Thoracic aorta (tissue), 1 donor: ENCODE results near the genes ALDH16A1 and RCN3.

GRCh38 chr19:49160364-49160815, 2.8 kb downstream of the TRPM4 start:
- RAMPAGE, long total RNA = no peak

DNA sequence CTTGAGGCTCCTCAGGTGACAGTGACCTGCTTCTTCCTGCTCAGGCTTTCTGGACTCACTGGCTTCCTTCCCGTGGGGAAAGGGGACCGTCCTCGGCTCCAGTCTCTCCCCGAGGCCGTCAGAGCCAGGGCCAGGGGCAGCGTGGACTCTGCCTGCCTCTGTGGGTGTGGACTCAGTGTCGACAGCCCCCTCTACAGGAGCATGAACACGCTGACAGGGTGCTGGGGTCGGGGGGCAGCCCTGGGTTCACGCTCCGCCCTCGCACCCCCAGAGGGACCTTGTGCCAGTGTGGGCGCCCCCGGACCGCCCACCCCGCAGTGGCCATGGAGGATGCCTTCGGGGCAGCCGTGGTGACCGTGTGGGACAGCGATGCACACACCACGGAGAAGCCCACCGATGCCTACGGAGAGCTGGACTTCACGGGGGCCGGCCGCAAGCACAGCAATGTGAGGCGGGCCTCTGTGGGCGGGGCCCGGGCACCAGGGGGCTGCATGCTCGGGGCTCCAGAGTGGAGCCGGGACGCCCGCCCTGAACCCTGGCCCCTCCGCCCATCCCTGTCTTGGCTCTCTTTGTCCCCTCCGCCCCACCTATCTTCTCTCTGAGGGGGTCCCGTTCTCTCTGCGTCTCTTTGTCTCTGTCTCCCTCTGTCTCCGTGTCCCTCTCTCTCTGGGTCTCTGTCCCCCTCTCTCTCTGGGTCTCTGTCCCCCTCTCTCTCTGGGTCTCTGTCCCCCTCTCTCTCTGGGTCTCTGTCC, 8.4 kb downstream of the TRPM4 start:
- RAMPAGE, long total RNA = no peak

- RAMPAGE, long total RNA = no peak
These were observed 2.7 kb downstream of the KASH5 start for GRCh38 chr19:49390420-49391403.

DNA sequence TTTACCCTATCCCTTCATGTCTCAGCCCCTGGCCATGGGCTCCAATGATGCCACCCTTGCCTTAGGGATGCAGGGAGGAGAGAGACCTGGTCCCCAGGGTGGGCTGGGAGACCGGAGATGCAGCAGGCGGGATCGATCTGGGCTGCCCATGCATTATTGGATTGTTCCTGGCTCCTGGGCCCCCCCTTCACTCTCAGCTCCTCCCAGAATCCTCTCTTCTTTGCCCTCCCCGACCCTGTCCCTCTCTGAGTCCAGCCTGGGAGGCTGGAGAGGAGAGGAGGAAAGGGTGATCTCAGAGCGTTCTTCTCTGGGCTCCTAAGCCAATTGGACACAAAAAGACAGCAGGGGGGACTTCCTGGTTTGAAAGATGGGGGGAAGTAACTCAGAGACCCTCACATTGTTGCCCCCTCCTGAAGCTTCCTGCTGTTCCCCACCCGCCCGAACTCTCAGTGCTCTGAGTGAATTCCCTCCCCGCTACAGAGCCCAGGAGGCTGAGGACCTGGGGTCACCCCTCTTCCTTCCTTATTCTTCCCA, 5.9 kb downstream of the KASH5 start:
- RAMPAGE, long total RNA = no peak

DNA sequence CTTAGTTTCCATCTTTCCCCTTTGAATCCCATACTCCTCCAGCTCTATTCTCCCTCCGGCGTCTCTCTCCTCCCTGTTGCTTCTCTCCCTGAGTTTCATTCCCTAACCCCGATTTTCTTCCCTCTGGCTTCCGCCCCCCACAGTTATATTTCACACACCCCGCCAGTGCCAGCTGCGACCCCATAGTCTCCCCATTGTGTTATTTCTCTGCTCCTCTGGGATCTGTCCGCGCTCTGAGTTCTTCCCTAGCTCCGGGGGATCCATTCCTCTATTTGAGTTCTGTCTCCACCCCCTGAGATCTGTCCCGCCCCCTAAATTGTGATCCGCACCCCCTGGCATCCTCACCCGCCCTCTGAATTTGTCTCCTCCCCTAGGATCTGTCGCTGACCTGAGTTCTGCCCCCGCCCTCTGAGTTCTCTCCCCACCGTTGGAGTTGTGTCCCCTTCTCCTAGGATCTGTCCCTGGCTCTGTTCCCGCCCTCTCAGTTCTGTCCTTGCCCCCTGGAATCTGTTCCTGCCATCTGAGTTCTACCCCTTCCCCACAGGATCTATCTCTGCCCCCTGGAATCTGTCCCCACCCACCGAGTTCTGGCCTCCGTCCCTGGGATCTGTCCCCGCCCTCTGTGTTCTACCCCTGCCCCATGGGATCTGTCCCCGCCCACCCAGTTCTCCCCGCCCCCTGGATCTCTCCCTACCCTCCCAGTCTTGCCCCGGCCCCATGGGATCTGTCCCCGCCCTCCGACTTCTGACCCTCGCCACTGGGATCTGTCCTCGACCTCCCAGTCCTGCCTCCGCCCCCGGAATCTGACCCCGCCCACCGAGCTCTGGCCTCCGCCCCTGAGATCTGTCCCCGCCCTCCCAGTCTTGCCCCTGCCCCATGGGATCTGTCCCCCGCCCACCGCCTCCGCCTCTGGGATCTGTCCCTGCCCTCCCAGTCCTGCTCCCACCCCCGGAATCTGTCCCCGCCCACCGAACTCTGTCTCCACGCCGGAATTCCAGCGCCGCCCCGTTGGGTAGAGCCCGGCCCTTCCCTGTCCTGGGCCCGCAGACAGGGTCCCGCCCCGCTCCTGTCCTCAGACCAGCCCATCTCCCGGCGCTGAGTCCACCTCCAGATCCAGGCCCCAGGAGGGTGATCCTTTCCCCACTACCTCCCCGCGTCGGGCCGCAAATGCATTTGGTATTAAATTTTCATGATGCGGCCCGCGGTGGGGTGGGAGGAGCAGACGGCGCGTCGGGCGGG, 1.2 kb upstream of the SLC17A7 start:
- RAMPAGE, long total RNA = no peak

GRCh38 chr19:49452834-49453756, at the start of gene ALDH16A1:
ALDH16A1 (plus strand) TSS chr19:49453225.
- RAMPAGE, long total RNA = start-site peak on the minus strand at chr19:49453482-49453549, 10 reads

- RAMPAGE, long total RNA = no peak
These were observed 891 bp downstream of the ALDH16A1 start for GRCh38 chr19:49453757-49454474.

GRCh38 chr19:49512901-49513753, 666 bp downstream of the FCGRT start:
- RAMPAGE, long total RNA = no peak

GRCh38 chr19:49517048-49517504, 4.6 kb downstream of the FCGRT start:
- RAMPAGE, long total RNA = no peak

GRCh38 chr19:49527605-49528110, at the start of gene RCN3:
RCN3 (plus strand) TSS chr19:49528003.
- RAMPAGE, long total RNA = no peak

DNA sequence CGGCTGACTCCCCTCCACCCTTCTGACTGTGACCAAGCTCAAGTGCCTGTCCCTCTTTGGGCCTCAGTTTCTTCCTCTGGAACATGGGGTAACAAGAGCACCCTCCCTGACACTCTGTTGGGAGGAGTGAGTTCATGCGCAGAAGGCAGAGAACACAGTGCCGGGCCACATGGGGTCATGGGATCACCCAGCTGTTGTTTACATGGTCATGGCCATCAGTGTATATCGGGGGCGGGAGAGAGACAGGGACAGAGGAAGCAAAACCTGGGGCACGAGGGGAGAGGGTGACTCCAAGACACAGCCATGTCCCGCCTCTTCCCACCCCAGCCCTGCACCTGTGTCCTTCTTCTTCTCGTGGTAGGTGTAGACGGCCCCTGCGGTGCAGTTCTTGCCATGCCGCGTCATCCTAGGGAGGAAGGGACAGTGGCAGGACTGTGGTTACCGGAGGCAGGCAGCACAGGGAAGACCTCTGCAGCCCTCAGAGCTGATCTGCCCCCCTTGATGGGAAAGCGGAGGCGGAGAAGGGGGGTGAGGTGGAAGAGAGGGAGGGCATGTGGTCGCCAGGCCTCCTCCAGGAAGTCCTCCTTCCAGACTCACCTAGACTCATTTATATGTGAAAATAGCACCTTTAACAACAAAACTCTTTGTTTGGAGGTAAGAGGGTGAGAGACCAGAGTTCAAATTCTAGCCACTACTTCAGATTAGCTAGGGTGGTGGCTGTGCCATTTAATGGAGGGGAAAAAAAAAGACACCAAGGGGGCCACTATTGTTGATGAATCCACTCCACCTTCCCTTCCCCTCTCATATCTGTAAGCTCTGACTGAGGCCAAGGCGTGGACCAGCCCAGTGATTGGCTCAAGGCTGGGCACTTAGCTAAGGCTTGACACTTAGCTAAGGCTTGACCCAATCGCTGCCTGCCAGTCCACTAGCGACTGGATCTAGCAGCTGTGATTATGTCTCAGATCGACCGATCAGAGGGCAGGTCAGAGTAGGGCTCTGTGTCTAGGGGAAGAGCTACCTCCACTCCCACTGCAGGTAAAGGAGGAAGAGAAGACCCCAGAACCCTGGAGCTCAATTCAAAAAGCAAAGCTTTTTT, 19.7 kb downstream of the NOSIP start:
- RAMPAGE, long total RNA = no peak

DNA sequence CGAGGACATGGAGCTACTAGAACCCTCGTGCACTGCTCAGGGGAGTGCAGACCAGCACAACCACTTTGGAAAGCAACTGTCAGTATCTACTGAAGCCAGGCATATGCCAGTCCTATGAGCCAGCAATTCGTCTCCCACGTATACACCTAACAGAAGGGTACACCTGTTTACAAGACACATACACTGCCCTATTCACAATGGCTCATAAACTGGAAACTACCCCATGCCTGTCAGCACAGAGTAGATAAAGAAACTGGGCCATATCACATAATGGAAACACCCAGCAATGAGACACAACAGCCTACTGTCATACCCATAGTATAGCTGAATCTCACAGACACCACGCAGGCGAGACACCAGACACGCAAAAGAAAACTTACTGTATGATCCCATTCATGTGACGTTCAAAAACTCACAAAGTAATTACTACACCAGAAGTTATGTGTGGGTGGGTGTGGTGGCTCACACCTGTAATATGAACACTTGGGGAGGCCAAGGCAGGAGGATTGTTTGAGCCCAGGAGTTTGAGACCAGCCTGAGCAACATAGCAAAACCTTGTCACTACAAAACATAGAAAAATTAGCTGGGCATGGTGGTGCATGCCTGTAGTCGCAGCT, 15.7 kb downstream of the NOSIP start:
- RAMPAGE, long total RNA = no peak

GRCh38 chr19:49565165-49565780, 15.1 kb downstream of the NOSIP start:
- RAMPAGE, long total RNA = no peak

DNA sequence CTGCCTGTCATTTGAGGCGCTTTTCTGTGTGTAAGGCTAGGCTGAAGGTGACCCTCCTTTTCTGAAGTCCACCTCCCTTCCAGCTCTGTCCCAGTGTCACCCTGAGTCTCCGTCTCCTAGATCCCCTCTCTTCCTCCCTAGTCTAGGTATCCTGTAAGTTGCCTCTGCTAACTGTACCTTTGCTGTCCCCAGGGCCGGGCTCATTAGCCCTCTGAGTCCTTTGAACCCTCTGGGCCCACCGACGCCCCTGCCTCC, 1.3 kb upstream of the PRR12 start:
- RAMPAGE, long total RNA = no peak

DNA sequence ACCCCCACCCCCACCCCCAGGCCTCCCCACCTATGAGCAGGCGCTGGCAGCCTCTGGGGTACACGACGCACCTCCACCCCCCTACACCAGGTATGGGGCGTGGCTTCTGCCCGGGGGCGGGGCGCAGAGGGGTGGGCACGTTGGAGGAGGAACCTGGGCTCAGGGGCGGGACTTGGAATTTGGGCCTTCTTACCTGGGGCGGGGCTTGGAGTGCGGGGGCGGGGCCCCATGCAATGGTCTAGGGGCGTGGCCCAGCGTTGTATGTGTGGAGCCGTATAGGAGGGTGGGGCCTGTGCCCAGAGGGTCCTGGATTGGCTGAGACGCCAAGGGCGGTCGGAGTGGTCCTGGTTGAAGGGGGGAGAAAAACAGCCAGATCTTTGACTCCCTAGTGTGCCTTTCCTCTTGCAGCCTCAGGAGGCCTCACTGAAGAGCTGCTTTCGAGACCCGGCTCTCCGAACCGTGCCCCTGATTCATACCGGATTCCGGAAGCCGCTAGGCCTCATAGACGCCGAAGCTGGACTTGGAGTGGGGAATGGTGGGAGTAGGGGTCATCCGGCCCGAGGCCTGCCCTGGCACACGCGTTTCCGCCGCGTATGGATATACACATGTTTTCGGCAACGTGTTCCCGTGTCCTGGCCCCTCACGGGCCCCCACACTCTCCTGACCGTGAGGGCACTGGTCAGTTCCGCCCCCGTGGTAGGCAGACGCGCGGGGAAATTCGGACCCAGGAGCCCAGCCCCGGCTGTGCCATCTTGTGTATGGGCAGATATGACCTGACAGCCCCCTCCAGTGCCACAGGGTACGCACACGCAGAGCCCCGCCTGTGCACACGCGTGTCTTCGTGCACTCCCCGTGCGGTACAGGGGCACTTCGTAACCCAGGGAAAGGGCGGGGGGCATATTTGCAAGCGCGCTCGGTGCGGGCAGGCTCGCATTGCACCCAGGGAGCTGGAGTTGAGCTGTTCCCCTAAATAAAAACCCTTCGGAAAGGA, 724 bp upstream of the PRR12 start:
- RAMPAGE, long total RNA = no peak

GRCh38 chr19:49595515-49596681, 4.9 kb downstream of the PRR12 start:
- RAMPAGE, long total RNA = no peak

DNA sequence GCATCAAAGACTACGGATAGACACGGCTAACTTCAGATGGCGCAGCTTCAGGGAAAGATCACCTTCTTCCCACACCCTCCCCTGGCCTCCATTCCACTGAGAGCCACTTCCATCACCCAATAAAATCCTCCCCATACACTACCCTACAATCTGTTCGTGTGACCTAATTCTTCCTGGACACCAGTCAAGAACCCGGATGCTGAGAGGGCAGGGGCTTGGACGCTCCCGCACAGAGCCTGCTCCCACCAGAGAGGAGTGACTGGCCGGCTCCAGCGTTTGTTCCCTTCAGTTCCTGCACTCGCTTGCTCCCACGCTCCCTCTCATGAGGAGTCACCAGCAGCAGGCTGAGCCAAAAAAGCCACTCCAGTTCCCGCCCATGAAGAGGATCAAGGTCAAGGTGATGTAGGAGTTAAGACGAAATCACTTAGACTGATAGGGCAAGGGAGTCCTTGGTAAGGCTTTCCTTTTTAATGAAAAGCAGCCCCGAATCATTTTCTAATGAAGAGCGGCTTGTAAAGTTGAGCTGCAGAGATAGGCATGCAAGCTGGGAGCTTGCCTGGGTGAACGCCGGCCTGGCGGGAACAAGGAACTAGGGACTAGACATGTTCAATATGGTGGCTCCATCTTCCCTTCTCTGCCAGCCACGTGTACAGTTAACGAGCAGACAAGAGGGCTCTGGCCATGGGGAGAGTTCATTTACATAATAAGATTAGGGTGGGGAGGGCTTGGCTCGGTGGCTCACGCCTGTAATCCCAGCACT, 35.6 kb downstream of the TSKS start:
- RAMPAGE, long total RNA = no peak

- RAMPAGE, long total RNA = no peak
These were observed 9.7 kb downstream of the PNKP start for GRCh38 chr19:49857650-49858007.

- RAMPAGE, long total RNA = no peak
These were observed 1.6 kb downstream of the IL4I1 start for GRCh38 chr19:49894886-49895742.

DNA sequence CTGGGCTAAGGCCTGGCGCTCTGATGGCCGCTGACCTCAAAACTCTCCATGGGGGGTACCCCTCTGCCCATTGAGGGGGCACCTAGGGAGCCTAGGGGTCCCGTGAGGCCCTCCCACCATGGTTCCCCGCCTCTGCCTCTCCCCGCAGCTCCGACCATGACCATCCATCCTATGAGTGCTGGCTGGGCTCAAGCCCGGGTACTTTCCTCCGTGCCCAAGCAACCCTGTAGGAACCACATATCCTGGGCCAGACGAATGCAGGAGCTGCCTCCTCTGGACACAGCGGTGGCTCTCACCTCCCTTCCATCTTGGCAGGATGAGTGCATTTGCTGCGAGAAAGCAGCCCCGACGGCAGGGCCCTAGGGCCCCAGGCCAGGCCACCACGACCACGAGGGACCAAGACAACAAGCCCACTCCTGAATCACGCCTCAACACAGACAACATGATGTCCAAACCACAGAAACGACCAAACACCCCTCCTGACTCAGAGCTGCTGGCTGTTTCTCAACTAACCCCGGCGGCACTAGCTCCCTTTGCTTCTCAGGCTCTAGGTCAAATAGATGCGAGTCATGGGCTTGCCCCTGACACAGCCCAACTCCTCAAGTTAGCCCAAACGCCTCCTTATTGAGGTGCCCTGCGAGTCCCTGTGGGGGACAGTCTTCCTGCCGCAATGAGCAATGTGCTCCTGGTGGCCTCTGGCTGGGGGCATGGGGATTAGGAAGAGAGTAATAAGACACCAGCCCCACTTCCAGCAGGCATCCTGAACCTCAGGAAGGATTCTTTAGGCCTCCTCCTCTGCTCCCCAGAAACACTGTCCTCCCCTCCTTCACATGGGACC, 7.2 kb upstream of the ATF5 start:
- RAMPAGE, long total RNA = no peak